Mesangial cell (primary cell): ENCODE results near the gene ATXN1L.

- RAMPAGE, long total RNA = no peak
These were observed 33.8 kb downstream of the NQO1 start for GRCh38 chr16:69692435-69693118.

DNA sequence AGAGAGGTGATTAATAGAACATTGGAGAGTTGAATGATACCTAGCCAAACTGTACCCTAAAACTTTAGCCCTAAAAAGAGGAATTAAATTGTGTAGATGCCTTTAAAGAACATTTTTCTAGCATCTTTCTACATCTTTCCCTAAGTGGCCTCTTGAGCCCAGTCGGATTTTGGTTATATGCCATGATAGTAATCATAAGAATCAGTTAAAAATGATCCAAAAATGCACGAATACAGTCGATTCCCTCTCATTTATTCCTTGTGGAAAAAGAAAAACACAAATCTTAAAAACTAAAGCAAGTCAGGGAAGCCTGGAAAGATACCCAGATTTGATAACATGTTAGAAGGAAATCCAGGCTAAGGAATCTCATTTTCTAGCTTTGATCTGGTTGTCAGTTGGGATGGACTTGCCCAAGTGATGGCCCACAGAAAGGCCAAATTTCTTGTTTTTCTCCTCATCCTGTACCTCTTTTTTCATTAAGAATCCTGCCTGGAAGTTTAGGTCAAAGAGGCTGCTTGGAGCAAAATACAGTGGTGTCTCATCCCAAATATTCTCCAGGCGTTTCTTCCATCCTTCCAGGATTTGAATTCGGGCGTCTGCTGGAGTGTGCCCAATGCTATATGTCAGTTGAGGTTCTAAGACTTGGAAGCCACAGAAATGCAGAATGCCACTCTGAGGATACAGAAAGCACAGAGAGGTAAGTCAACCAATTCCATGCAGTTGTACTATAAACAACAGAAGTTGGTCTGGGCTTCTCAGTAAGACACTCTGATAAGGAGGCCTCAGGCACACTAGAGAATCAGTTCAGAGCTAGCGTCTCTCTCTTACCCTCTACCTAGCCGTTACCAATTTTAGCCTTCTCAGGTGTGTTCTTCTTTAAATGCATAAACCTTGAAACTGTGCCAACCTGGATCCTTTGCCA lies 15.5 kb downstream of the NQO1 start:
- RAMPAGE, long total RNA = no peak

GRCh38 chr16:69756927-69757344 lies 2.2 kb upstream of the NOB1 start:
- RAMPAGE, long total RNA = no peak

GRCh38 chr16:69830559-69831262 lies 68.6 kb downstream of the WWP2 start:
- RAMPAGE, long total RNA = no peak

GRCh38 chr16:69926334-69926669 lies 24.8 kb upstream of the CLEC18A start:
- RAMPAGE, long total RNA = no peak

GRCh38 chr16:69942144-69942666 lies 8.9 kb upstream of the CLEC18A start:
- RAMPAGE, long total RNA = no peak

- RAMPAGE, long total RNA = no peak
These were observed 49.3 kb upstream of the PDPR start for GRCh38 chr16:70064575-70065411.

- RAMPAGE, long total RNA = no peak
These were observed 13.0 kb upstream of the EXOSC6 start for GRCh38 chr16:70264671-70265246.

DNA sequence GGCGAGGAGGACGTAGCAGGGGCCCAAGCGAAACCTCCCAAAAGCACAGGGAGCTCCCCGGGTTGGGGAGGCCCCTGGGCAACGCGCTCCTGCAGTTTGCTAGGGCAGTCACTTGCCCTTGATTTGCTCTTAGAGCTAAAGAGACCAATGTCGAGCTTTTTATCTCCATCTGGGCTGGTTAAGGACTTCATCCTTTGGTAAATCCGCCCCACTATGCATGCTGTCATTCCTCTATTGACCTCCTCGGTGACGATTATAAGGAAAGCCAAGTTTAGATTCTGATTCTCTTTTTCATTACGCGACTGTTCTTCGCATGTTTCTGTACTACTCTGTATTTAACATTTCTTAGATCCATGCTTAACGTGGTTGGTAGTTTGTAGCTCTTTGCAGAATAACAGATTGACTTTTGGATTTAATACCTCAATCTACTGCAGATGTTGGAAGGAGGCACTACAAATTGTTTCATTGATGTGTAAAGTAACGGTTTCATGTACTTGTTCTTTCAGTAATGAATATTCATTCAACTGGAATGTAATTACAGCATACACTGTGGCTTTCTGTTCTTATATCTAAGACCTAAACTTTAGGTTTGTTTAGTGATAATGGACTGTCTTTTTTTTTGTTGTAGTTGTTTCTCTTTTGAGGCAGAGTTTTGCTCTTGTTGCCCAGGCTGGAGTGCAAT lies 505 bp downstream of the DDX19A start:
- RAMPAGE, long total RNA = no peak

GRCh38 chr16:70564916-70565620 lies 41.5 kb downstream of the SF3B3 start:
- RAMPAGE, long total RNA = no peak

- RAMPAGE, long total RNA = no peak
These were observed 48.2 kb downstream of the SF3B3 start for GRCh38 chr16:70571637-70572460.

GRCh38 chr16:70575525-70576883 lies 52.4 kb downstream of the SF3B3 start:
- RAMPAGE, long total RNA = no peak

DNA sequence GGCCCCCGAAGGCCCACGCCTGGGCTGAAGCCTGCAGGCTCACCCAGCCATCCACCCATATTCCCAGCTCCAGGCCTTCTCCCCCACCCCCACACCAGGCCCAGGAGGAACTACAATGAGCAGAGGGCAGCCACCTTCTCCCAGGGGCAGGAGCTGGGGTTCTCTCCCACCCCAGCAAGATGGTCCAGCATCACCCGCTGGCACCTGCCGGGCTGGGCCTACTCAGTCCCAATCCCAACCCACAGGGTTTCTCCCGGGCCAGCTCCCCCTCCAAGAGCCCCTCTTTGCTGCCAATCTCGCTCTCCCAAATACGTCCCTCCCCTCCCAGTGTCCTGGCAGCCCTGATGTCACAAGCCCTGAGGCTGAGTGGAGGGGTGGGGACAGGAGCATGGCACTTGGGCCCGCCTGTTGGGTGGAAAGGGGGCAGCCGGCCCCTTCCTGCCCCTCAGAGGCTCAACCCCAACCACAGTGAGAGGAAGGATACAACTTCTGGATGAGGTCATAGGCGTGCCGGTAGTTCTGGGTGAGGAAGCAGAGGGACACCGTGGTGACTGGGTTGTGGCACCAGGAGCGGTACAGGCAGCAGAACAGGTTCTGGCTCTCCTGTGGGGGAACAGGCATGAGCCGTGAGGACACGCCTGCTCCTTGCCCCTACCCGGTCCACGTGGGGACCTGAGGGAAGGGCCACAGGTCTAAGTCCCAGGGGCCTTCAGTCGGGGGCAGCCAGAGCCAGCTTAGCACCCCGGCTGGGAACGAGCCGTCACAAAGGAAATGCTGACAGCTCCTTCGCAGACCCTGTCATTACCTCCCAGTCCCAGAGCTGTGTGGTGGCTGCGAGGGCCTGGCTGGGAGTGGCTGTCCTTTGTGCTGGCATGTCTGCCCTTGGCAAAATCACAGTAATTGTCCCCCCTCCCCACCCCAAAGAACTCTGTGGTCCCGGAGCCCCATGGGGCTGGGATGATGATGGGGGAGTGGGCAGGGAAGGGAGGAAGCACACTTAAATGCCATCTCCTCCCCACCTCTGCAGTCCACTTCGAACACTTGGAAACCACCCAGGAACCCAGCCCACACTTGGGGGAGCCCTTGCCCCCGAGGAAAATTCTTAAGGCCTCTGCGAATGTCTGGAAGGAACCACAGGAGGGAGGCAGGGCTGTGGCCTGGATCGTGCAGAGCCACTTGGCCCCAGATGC lies 11.2 kb upstream of the MTSS2 start:
- RAMPAGE, long total RNA = no peak

GRCh38 chr16:70698563-70699313 lies 12.9 kb upstream of the MTSS2 start:
- RAMPAGE, long total RNA = no peak

GRCh38 chr16:70708405-70708841 lies 22.6 kb upstream of the MTSS2 start:
- RAMPAGE, long total RNA = no peak

DNA sequence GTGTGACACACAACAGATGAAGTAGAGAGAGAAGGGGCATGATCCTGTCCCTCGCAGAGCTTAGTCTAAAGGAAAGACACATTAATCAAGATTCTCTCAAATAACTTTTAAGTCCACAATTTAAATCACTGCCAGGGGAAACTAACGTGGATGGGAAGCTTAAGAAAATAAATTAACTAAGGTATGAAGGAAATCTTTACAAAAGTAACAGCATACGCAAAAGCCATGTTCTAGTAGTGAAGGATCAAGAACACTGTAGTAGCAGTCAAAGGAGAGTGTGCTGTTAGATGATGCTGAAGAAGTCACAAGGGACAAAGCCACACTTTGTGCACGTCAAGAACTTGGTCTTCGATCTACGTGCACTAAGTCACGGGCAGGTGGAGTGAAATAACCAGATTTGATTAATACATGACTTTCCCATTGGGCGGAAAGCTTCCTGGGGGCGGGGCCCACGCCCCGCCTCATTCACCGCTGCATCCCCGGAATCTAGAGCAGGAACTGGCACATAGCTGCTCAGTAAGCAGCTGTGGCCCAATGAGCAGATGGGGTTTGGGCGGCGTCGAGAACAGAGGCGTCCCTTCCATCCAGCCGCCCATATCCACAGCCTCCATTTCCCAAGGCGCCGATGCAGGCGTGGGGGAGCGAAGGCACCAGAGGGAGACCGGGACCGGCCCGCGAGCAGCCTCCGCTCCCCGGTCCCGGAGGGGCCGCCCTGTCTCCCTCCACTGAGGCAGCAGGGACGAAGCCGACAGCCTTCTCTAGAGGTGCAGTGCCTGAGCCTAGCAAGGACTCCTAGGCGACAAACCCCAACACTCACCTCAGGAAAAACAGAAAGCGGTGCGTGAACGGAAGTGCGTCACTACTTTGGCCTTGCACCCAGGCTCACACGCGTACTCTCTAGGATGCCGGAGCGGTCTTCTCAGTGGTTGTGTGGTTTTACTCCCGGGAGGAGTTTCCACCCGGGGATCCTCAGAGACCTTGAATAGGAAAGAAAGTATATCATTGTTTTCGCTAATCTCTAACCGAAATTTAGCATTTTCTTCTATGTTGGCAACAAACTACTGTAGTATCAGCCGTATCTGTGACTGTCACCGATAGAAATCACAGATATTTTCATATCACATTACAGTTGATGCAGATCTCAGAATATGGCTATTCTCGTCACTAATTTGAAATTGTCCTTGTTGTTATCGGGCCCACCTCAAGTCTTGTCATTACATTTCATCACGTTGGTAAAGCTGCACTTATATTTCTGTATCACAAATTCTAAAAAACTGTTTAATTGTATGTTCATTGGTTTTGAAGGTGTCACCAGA lies 4.9 kb downstream of the ZNF19 start:
- RAMPAGE, long total RNA = no peak

DNA sequence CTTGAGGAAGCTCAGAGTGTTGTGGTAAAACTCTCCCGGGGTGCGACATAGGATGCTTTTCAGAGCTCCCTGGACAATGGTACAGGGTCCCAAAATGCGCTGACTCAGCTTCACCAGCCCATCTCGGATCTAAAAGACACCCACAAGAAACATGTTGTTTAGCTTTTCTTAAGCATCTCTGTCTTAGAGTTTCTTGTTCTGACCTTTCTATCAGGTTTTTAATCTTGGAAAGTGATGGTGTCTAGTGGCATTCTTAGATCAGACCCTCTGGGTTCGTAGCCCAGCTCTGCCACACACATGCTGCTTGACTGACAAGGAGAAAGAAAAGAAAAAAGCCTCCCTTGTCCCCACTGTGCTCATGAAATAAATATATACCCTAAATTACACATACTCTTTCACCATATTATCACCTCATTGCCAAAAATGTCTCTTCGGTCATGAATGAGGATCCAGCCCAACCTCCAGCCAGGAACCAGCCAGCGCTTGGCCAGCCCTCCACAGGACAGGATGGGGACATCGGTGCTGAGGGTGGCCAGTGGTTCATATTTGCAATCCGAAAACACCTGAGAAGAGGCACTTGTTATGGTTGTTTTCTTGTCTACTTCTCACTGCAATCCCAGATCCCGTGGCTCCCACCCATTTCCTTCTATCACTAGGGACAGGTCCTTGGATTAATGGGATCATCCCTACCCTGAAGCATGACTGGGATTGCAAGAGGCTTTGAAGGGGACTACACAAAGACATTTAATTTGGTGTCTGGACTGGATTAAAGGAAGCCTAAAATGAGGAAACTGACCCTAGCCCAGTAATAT lies 6.4 kb downstream of the TAT start:
- RAMPAGE, long total RNA = no peak

GRCh38 chr16:71803486-71803685 lies 5.2 kb downstream of the AP1G1 start:
- RAMPAGE, long total RNA = no peak

DNA sequence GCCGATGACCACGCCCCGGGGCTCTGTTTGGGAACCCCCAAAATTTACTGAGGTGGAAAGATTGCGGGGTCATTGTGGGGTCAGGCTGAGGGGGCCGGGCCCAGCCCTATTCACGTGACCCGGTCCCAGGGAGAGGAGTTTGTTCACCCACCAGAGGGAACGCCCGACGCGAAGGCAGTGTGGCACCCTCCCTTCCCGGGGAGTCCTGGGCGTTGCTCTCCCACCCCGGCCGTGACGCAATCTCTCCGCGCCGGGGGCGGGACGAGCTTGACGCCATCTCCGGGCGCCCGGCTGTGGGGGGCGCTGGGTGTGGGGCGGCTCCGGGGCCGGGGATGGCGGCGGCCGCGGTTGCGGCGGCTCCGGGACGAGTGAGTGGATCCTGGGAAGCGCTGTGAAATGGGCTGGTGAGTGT lies at the start of gene ATXN1L:
ATXN1L (plus strand) TSS at position 276 of the 412 bp plus-strand sequence.
- RAMPAGE, long total RNA = start-site peak on the plus strand centred at position 318 of the sequence, 24 bp wide, 28 reads

DNA sequence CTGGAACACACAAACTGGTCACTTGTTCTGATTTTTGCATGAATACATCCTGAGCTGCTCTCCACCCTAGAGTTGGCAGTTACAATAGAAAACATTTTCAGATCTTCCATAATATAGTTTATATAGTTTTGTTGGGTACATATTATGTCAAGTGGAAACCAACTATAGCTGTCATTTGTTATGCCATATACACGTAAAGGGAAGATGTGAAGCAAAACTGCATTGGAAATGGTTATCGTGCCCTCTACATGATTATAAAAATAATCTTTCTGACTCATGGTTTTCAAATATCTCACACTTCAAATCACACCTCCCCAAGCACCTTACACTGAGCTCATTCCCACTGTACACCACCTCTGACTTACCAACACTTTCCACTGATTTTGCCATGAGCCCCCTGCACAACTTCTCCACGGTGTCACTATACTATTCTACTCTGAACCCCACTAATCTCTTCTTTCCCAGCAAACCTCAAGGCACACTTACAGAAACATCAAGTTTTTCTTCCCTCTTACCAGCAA lies 18.9 kb downstream of the ZNF821 start:
- RAMPAGE, long total RNA = no peak